M059J (cell line): ENCODE data around the genes NCBP2 and NCBP2AS2.

- RAMPAGE, long total RNA = no peak
Measured at GRCh38 chr3:196667146-196667630, 27.7 kb downstream of the NRROS start.

GRCh38 chr3:196741335-196741677 lies 1.6 kb downstream of the PAK2 start:
- RAMPAGE, long total RNA = no peak

DNA sequence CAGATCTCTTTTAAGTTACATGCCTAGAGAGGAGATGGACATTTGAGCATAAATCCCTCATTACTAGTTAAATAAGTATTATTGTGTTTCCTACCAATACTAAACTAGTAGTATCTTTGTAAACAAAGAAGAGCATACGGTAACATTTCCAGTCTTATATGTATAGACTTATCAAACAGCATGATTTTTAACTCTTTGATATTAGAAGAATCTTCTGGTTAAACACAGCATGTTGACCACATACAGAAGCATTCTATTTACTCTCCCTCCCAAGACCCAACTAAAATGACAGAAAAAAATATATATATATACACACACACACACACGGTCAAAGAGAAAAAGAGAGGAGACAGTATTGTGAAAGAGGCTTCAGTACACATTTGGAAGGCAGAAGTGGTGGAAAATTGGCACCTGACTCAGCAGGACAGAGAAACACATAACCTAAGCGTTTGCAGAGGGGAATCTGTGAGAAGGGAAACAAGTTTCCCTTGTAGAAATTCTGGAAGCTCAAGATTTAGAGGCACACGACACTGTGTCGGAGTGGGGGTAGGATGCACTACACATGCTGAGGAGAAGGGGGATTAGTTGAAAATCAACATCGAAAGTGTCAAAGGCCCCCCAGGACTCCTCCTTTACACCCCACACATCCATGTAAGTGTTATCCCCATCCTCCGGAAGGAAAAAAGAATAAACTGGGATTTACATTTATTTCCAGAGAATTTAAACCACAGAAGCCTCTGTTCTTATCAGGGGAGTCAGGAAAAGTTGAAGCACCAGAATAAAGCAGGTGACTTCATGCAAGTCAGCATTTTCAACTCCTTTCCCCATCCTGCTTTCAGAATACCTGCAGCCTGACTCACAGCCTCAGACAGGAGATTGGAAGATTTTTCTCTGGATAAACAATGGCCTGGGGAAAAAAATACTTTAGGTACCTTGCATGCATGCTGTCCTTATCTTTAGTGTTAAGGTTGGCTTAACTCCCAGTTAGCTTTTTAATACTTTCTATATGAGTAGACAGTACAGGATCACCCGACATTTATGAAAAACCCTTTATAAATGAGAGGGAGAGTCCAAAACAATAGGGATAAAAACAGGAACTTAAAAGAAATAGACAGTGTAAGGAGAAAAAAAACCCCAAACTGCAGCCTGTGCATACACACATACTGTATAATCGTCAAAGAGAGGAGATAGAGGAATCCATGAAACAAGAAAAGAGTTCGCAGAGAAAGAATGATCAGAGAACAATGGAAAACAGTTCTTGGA lies 53.3 kb downstream of the PAK2 start:
- RAMPAGE, long total RNA = no peak

- RAMPAGE, long total RNA = no peak
Measured at GRCh38 chr3:196927532-196928203, 14.7 kb downstream of the NCBP2 start.

- RAMPAGE, long total RNA = no peak
Measured at GRCh38 chr3:196942266-196942624, at the start of gene NCBP2. TSS of gene NCBP2 (minus strand) at chr3:196942528.

DNA sequence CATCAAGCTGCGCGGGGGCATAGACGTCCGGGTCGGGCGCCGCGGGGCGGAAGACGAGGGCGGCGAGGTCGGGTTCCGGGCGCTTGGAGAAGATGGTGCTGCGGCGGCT lies at the start of gene NCBP2AS2:
TSS of gene NCBP2AS2 (plus strand) at position 50 of the 109 bp plus-strand sequence.
- RAMPAGE, long total RNA = no peak

GRCh38 chr3:196985297-196985812 lies 16.7 kb upstream of the PIGZ start:
- RAMPAGE, long total RNA = no peak

GRCh38 chr3:197356370-197356892 lies 58.0 kb upstream of the DLG1 start:
- RAMPAGE, long total RNA = no peak

- RAMPAGE, long total RNA = no peak
Measured at GRCh38 chr3:197522063-197522927, 33.5 kb downstream of the BDH1 start.

DNA sequence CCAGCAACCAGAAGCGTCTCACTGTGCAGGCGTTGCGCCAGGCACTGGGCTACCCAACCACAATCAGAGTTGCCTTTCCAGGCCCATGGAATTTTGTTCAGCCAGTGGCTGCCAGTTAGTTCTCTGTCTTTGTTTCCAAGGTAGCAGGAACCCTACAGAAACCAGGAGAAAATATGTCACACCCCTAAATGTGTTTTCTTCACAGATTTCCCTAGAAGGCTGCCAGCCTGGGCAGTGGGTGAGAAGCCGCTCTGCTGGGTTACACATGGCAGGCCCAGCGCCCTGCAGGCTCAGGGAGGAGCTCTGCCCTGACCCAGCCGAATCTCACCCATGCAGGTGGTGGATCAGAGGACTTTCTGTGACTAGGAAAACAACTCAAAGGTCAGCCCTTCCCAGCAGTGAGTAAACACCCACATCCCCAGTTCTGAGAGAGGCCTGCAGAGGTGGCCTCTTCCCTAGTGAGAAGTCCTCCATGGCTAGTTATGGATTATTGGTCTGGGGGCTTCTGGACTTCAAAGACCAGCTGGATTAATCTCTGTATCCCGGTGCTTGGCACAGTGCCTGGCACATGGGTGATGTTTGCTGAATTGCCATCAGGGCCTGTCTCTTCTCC lies 34.6 kb upstream of the BDH1 start:
- RAMPAGE, long total RNA = no peak

DNA sequence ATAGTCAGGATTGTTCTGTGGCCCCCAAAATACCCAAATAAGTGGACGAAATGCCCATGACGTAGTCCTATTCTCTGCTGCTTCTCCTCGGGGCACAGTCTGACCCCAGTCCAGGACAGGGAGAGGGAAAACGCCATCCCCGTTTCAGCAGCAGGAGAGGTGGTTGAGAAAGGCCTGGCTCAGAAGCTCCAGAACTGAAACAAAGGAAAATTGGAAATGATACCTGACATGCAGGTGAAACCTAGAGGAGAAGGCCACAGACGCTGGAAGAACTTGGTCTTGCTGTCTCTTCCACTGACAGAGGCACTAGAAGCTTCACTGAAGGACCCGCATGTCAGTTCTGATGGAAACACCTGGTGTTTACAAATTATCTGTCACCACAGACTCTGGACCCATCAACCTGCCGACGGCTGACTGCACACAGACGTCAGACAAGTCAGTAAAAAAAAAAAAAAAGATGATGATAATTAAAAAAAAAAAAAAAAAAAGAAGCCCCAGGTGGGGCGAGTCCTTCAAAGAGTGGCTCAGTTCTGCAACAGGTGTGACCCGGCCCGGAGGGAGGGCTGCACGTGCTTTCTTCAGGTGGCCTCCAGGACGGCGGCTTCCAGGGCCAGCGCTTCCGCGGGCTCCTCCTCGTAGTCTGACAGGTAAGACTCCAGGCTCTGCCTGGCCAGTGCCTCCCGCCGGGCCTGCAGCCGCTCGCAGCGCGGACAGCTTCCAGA lies 62.1 kb downstream of the RUBCN start:
- RAMPAGE, long total RNA = no peak

- RAMPAGE, long total RNA = no peak
Measured at GRCh38 chr3:197737450-197737636, 639 bp upstream of the RUBCN start.

DNA sequence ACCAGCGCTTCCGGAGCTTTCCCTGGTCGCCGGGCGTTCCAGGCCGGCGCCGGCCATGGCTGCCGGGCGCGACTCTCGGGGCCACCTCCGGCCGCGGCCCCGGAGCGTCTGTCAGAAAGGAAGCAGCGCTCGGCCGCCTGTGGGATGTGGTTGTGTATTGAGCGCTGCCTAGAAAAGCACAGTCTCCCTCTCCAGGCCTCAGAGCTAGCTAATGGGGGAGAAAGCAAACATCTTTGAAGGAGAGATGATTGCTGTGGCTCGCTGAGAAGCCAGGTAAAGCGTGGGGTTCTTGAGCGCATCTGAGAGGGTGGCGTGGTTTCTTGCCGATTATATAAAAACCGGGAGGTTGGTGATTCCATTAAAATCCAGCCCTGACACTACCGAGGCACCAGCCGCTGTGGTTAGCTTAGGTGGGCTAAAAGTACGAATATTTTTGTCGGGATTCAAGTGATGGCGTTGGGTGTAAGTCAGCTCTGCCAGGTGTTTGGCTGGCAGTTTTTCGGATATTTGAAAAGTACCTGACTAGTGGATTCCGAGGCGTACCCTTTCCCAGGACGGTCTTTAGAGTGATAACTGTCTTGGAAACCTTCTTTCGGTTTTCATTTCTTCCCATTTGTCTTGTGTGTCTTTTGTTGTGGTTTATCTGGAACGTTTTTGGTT lies 997 bp downstream of the FYTTD1 start:
- RAMPAGE, long total RNA = no peak

GRCh38 chr3:197844895-197845625 lies 54.0 kb downstream of the LRCH3 start:
- RAMPAGE, long total RNA = no peak

GRCh38 chr3:198080239-198080522 lies 120.2 kb downstream of the LMLN start:
- RAMPAGE, long total RNA = no peak